GM23248 (cell line): ENCODE measurements around a stretch of chr3.

DNA sequence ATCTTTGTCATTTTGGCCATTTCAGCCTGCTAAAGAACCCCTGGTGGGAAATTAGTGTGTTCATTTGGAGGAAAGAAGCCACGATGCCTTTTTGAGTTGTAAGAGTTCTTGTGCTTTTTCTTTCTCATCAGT lies 627.6 kb downstream of the SI start:
- RAMPAGE, long total RNA, result no peak

- RAMPAGE, long total RNA, result no peak
These were observed 1.8 kb downstream of the SLITRK3 start for GRCh38 chr3:165194376-165194775.

GRCh38 chr3:165874645-165875237 lies 37.5 kb upstream of the BCHE start:
- RAMPAGE, long total RNA, result no peak

DNA sequence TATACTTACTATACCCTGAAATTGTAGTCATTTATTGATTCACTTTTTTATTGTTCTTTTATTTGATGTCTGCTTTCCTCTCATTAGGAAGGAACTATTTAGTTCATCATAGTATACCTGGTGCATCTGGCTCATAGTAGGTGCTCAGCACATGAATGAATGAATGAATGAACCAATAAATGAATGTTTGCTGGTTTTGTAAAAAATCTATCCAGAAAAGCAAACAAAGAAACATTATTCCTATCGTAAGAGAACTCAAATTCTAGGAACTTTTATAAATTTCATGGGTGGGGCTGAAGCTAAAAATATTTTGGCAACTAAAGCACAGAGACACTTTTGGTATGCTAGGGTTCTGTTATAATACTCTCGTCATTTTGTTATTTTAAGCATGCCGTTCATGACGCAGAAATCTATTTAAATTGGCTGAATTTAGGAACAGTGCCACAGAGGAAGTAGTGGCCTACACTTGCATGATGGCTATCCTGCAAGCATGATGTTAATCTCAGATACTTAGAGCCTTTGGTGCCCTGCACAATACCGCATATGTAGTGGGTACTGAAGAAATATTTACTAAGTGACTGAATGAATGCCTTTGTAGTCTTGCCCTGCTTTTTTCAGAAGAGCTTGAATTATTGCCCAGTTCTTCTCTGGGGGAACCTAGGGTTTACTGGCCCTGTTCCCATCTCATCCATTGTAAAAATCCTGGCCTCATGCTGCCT lies 78.8 kb downstream of the SERPINI1 start:
- RAMPAGE, long total RNA, result no peak

- RAMPAGE, long total RNA, result no peak
These were observed 68.9 kb downstream of the GOLIM4 start for GRCh38 chr3:168026770-168027326.

GRCh38 chr3:168027604-168028100 lies 68.1 kb downstream of the GOLIM4 start:
- RAMPAGE, long total RNA, result no peak

GRCh38 chr3:168248645-168249138 lies 153.0 kb upstream of the GOLIM4 start:
- RAMPAGE, long total RNA, result no peak

DNA sequence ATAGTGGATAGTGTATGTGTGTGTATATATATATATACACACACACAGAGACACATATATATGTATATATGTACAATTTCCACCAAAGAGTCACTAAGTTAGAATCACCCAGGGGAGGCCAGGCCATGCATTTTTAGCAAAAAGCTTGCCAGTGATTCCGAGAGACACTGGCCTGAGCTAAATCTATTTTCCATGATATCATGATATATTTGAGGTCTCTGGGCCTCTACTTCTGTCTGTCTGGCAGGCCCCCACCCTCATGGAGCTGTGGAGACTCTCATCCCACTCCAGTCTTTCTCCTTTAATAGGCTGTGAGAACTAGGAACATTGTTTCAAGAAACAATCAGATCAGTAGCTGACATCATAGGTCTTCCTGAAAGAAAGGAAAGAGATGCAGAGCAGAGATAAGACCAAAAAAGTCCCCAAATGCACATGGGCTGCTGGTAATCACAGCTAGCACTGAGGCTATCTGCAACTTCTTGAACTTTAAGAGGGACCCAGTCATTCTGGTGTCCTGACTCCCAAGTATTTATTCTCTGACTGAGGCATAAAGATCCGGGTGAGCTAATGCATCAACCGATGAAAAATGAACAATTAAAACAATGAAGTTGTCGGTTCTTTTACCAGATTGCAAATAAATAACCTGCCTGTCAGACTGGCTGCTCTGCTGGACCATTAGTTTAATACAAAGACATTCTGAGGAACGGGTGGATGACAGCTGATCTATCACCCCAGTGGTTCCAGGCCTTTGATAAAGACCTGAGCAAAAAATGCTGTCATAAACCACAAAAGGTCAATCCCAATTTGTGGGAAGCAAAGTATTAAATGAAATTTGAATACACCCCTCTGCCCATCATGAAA lies 780.7 kb upstream of the GOLIM4 start:
- RAMPAGE, long total RNA, result no peak

- RAMPAGE, long total RNA, result no peak
These were observed 546.2 kb downstream of the MECOM start for GRCh38 chr3:169117215-169117874.

- RAMPAGE, long total RNA, result no peak
These were observed 445.2 kb downstream of the MECOM start for GRCh38 chr3:169218201-169218791.

- RAMPAGE, long total RNA, result no peak
These were observed 396.5 kb downstream of the MECOM start for GRCh38 chr3:169266983-169267435.

GRCh38 chr3:169421468-169422094 lies 241.9 kb downstream of the MECOM start:
- RAMPAGE, long total RNA, result no peak

GRCh38 chr3:169629912-169630280 lies 33.6 kb downstream of the MECOM start:
- RAMPAGE, long total RNA, result no peak

DNA sequence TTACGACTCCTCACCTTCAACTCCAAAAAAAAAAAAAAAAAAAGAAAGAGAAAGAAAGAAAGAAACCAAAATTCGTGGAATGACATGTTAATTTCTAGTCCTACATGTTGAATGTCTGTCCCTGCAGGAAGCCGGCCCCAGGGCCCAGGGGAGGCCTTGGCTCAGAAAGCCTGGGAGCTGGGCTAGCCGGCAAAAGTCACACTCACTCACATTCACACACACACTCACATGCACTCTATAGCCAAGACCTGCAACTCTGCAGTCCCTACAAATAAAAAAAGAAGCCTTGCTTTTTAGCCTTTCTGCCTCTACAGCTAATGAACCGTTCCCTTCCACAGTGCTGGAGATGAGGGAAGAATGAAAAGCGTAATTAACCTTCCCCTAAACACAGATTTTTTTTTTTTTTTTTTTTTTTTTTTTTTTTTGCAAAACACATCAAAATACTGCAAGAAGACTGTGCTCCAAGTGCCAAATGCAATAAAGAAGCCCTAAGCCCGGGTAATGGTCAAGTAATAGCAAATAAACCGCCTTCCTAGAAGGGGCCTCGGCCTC lies 4.4 kb downstream of the MECOM start:
- RAMPAGE, long total RNA, result no peak

GRCh38 chr3:169698979-169699395 lies 35.5 kb upstream of the MECOM start:
- RAMPAGE, long total RNA, result no peak

DNA sequence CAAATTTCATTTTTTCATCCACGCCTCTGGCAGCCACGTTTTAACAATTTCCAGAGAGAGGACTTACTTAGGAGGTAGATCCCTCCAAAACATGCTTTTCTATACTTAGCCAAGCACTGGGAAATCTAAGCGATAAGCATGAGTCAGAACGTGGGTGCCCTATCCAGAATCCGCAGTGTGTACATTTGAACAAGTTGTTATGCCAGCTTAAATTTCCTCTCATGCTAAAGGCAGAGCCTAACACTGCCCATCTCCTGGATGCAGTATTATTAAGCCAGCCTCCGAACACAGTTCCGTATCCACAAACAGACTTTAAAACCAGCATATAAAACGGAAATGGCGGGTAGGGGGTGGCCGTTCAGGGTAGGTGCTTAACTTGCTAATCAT lies 1.1 kb upstream of the LRRIQ4 start:
- RAMPAGE, long total RNA, result no peak

DNA sequence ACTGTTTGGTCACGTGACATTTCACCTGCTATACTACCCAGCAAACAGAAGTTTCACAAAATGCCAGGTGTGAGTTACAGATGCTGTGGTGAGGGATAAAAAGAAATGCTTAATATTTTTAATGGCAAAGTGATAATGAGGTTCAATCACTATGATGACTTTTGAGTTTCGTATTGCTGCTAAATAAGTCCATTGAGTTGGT lies 26.1 kb upstream of the SEC62 start:
- RAMPAGE, long total RNA, result no peak

GRCh38 chr3:170222637-170223577 lies 683 bp downstream of the PRKCI start:
- RAMPAGE, long total RNA, result no peak

DNA sequence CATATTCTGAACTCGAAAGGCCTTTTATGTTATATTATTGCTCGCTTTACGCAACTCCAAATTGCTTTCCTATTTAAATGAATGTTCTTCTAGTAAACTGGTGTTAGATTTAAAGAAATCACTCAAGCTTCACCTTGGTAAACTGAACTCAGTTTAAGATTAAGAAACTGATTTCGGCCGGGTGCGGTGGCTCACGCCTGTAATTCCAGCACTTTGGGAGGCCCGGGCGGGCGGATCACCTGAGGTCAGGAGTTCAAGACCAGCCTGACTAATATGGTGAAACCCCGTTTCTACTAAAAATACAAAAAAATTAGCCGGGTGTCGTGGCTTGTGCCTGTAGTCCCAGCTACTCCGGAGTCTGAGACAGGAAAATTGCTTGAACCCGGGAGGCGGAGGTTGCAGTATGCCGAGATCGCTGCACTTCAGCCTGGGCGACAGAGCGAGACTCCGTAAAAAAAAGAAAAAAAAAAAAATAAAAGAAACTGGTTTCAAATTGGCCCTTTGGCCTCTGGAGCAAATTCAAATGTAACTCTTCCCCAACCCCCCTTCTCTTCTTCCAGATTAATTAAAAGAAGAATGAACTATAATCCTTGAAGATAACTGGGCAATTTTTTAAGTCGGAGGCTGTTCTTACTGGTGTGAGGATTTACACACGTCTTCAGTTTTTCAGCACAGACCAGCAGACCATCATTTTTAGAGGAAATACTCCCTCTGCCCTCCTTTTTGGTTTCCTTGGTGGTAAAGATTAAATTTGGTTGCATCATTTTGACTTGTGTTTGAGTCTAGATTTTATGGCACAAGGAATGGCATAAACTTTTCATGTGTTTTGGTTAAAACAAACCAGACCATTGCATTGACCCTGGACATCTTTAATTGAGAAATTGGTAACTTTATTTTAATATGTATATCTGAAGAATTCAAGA lies 1.9 kb downstream of the SKIL start:
- RAMPAGE, long total RNA, result no peak

DNA sequence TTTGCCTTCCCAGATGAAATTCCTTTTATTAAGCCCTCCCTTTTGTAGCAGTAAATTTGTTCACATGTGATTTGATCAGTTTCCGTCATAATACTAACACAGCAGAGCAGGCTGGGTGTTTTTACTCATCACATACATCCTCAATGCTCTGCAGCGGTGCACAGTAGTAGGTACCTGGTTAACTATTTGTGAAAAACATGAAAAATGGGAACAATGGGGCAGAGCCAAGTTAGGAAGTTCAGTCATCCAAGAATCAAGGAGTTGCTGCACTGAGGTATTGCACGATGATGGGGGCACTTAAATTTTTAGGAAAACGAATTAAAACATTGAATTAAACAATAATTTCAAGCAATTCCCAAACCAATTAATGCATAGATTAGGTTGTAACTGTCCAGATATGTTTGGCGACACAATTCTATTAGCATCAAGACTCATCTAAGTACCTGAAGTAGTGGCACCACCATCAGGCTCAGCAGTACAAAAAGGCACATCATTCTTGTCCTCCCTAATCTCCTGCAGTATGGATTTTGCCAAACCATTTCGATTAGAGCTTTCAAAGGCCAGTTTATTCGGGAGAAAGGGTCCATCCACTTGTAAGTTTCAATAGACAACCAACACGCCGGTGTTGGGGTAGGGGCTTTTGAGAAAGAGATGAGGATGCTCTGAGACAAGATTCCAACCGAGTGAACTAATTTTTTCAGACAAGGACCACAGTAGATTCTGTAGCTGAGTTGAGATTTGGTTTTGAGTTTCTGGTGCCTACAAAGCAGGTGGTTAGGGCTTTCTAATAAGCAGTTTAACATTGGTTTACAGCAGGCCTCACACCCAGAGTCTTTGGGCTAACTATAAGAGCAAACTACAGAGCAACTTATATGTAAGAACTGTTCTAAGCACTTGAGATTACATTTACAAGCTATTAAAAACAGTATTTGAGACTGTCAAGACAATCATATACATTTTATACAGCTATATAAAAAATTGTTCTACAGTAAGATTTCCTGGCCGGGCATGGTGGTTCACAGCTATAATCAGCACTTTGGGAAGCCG lies 4.8 kb downstream of the RPL22L1 start:
- RAMPAGE, long total RNA, result no peak